Endodermal cell (in vitro differentiated cells): ENCODE measurements around the genes FREY1, CHRM4 and HARBI1.

DNA sequence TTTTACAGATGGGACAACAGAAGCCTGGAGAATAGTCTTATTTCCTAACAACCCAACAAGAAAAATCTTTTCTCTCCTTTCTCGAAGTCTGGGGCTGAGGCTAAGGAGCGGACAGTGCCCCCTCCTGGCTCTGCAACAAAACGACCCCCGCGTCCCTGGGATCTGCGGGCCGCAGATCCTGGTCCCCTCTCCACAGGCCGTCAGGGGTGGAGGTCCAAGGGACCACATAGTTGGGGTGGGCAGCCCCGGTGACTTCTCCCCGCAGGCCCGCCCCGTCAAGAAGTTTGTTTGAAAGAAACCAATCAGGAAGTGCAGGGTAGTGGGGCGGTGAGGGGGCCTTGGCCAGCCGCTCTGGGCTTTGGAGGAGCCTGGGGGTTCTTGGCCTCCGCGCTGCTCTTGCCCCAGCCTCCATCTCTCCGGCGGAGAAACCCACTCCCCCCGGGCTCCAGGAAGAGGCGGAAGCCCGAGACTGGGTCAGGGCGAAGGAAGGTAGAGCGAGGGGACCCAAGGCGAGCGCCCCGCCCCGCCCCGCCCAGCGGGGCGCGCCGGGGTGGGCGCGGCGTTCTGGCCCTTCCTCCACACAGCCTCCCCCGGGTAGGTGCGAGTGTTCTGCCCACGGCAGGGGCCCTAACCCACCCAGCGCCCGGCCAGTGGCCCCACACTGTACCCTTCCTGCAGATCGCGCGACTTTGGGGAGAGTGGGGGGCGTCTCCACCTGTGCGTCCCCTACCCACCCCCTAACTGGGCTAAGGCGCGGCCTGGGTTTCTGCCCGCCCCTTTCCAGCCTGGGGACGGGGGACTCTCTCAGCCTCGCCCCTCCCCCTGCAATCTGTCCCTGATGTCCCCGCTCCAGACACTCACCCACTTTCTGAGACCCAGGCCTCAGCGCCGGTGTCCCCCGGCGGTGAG is 1.3 kb downstream of the TP53I11 start:
- PRO-cap, result bidirectional peak, plus-strand start at position 579 of the sequence, minus-strand start at position 471 of the sequence; bidirectional peak, plus-strand start at position 866 of the sequence, minus-strand start at position 743 of the sequence

DNA sequence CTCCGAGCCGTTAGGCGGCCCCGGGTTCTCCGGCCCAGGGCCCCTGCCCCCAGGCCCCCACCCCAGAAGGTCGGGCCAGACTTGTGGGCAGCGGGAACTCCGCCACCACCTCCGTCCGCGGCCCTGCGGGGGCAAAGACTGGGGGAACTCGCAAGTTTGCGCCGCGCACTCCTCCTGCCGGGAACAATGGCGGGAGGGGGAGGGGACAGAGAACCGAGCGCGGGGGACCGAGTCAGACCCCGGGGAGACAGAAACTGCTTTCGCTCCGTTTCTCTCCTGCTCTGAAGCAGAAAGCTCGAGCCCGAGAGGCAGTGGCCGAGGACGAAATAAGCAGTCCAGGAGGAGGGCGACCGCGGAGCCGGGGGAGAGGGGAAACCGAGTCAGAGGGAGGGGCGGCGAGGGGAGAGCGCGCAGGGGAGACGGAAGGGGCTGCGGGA is 644 bp downstream of the TP53I11 start:
- PRO-cap, result bidirectional peak, plus-strand start outside the sequence, minus-strand start at position 133 of the sequence

- PRO-cap, result no peak
Measured at GRCh38 chr11:45092114-45092434, 54.4 kb upstream of the PRDM11 start.

- PRO-cap, result no peak
Measured at GRCh38 chr11:45333074-45333398, 46.9 kb upstream of the SYT13 start.

DNA sequence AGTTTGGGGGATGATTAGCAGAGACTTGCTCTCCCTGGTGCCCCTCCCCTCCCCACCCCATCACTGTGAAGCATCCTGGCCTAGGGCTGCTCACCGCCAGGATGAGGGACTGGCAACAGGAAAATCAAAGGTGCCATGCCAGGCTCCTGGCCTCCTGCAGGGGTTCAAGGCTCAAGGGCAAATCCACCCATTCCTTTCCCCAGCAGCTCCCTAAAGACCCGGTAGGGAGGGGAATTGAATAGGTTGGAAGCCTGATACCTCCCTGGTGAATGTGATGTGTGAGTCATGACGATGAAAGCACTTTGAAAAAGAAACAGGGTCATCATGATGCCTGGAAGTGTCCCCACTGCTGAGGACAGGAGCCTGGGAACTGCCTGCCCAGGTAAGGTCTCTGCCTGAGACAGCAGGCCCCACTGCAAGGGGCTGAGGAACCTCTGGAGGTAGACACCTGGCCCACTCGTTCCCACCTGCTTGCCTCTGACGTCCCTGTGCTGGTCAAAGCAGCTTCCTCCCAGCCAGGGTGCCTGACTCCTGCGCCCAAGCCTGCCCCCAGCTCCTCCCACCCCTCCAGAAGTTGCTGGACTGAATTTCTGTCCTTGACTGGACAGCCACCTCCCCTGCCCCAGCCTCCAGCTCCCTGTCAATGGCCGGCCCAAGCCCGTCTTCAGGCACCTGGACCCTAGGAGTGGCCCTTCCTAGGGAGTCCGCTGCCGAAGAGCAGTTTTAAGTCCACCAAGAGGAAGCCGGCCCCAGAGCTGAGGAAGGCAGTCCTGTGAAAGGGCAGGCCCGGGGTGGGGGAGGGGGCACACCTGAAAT is 1.6 kb downstream of the CHST1 start:
- PRO-cap, result no peak

- PRO-cap, result no peak
Measured at GRCh38 chr11:45871737-45872585, 13.5 kb upstream of the MAPK8IP1 start.

DNA sequence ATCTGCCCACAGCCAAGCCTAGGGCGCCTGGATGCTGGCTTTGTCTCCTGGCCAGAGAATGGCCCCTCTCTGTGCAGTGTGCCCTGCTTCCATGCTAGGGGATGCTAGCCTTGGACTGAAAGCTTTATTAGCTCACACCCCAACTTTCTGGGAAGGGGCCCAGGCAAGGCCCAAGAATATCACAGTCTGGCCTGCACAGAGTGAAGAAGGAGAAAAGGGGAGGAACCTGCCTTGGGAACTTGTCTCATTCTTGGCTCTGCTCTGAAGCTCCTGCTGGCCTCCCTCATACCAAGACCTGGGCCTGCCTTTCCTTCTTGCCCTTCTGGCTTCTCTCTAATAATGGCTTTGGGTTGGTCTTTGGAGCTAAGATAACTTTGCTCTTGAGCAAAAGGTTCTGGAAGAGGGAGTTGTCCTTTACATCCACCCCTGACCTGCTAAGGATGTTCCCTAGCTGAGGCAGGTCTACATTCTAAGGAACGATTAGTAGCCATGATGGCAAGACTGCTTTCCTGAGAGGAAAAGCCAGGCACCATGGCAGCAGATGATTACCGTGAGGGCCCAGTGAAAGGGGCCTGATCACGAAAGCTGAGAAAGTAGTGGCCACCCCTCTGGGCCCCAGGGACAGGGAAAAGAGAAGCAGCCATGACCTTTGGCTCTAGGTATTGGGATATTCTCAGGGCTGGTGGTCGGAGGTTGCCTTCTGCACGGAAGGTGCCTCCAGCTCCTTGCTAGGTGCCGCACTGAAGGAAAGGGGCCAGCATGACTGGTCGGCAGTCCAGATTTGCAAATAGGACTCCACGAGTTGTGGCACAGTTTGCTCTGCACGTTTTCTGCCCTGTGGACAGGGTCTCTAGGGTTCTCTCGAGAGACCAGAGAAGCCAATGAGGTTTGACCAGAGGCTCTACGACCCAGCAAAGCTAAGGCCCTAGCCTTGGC is 1.5 kb upstream of the MAPK8IP1 start:
- PRO-cap, result no peak

- PRO-cap, result no peak
Measured at GRCh38 chr11:45904154-45905212, 2.6 kb downstream of the FREY1 start.

DNA sequence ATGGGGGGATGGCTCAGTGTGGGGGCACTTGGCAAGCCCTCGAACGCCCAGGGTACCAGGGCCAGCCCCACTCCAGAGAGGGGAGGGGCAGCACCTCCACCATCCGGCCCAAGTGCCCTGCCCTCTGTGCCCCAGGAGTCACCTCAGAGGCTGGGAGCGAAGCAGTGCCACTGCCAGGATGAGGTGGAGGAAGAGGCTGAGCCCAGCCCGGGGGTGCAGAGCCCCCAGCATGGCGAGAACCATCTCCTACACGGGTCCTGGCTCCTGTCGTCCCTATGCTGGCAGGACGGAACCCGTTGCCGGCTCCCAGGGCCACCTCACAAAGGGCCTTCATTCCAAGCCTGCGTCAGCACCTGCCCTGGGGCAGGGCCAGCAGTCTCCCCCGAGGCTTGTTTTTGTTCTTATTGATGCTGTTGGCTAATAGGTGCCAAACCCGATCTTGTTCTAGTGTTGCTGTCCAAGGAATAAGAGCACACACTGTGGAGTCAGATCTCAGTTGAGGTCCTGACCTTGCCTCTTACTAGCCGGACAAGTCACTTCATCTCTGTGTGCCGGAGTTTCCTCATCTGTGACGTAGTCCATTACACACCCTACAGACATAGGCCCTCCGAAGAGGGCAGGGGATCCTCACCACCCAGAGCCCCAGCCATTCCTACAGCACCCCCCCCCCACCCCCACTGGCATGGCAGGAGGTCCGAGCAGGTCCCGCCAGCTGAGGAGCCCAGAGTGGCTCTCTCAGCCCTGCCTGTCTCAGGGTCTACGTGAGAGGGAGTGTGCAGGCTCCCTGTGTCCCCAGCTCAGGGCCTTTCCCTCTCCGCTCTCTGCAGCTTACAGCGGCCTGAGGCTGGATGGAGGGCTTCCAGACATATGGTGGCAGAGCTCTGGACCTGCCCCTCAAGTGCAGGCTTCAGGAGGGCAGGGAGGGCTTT is at the start of gene FREY1:
Gene FREY1, minus strand, starts transcription at position 269 of the 929 bp plus-strand sequence.
- PRO-cap, result no peak

DNA sequence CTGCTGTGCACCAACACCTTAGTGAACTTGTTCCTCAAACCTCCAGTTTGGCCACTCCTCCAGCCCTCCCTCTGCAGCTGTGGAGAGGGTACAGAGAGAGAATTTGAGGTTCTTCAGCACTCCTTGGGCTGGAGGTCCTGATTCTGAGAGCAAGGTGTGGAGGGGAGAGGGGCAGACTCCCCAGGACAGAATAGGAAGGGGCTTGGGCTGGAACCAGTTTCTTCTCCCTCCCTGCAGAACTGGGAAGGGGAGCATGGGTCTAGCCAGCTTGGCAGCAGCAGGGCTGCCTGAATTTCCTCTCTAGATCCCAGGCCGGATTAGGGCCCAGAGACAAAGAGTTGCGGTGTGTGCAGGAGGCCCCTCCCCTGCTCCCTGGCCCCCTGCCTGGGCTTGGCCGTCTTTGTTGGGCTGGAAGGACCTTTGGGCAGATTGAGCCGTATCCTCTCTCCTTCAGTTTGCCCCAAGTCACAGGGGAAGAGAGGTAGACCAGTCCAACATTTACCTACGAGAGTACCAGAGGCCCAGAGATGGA is 2.4 kb upstream of the PEX16 start:
- PRO-cap, result bidirectional peak, plus-strand start at position 397 of the sequence, minus-strand start at position 319 of the sequence

DNA sequence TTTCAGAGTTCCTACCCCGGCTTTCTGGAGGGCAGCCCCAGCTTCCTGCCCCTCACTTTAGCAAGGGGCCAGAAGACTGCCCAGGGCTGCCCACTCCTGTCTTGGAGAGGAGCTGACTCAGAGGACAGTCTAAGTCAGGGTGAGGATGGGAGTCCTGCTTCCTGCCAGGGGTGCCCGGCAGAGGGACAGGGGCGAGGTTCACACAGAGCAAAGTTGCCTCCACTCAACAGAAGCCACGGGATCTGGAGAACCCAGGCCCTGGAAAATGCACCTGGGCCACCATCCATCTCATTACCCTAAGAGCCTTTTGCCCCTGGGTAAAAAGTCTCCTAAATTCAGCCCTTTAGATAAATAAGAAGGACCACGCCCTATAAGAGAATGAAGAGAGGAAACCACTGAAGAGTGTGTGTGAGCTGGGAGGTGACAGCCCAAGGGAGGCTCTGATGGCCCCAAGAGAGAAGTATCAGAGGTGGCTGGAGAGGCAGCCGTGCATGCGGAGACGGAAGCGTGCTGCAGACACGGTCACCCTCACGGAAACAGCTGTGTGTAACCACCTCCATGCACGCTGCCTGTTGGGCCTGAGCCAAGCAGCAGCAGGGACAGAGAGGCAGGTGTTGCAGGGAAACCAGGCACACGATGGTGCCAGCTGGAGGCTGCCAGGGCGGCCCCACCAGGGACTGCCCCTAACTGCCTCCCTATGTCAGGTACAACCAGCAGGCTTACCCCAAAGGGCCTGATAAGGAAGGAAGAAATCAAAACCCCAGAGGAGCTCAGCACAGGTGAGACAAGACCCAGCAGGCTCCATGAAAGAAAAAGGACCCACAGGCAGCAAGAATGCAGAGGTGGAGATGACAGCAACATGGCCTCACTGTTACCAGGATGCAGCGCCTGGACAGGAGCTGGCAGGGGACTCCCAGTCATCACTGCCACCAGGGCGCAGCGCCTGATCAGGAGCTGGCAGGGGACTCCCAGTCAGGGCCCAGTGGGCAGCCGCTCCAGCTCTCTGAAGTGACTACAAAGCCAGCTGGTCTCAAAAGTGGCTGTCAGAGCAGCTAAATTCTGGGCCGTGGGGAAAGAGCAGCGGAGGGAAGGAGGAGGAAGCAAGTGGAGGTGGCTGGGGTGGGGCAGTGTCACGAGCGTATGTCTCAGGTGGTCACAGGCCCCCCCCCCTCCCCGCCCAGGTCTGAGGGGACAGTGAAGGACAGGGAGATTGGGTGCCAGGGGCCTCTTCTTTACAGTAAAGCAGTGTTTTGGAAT is 7.7 kb downstream of the LARGE2 start:
- PRO-cap, result no peak

GRCh38 chr11:46238088-46238926 is 39.2 kb upstream of the CREB3L1 start:
- PRO-cap, result unidirectional peak, minus-strand start at chr11:46238292

DNA sequence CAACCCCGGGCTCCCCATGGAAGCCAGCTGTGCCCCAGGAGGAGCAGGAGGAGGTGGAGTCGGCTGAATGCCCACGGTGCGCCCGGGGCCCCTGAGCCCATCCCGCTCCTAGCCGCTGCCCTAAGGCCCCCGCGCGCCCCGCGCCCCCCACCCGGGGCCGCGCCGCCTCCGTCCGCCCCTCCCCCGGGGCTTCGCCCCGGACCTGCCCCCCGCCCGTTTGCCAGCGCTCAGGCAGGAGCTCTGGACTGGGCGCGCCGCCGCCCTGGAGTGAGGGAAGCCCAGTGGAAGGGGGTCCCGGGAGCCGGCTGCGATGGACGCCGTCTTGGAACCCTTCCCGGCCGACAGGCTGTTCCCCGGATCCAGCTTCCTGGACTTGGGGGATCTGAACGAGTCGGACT is 339 bp downstream of the CREB3L1 start:
- PRO-cap, result no peak

DNA sequence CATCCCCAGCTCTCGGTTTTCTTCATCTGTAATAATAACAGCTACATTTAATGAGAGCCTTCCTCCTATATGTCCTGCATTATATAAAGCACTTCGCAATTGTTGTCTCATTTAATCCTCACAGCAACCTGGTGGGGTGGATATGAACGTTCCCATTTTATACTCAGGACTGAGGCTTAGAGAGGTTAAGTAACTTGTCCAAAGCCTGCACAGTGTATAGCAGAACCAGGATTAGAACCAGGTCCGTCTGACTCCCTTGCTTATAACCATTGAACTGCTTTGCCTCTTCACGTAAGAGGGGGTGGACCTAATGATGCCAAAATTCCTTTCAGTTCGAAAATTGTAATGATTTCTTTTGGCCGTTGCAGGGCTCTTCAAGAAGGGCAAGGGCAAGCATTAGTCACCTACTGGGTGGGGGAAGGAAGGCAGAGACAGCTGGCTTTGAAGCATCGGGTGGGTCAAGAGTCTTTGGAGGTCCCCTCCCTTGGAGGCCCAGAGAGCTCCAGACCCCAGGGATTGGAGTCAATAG is 13.9 kb downstream of the CREB3L1 start:
- PRO-cap, result no peak

- PRO-cap, result no peak
Measured at GRCh38 chr11:46299062-46299500, 21.6 kb downstream of the CREB3L1 start.

DNA sequence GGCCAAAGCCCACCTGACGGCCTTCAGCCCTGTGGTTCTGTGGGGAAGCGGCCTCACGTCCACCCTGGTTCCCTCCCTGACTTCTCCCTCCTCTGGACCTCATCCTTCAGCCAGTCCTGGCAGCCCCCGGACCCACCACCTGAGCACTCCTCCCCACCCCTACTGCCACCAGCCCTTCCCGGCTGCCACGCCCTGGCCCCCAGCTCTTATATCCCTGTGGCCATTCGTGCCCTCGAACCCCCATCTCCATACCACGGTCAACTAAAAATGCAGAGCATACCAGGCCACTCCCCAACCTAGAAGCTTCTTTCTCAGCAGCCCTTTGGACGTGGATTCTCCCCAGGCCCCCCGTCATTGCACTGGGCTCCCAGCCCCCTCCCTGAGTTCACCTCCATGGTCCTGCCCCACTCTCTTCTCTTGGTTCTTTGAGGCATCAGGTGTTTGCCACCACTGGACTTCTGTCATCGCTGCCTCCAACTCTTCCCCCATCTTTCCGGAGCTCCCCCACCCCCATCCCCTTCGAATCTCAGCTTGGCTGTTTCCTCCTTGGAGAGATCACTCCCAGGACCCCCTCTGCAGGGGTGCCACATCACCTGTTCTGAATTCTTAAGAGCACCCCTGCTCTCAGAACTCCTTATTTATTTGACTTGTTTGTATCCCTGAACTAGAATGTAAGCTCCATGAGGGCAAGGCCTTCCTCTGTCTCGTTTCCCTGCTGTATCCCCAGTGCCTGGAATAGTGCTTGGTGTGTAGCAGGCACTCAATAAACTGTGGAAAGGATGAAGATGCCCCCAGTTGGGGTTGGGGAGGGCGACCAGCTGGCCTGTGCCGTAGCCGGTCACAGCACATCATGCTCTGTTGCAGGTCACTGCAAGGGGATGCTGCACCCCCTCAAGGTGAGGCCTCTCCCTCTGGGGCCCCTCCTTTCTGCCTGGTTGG is 3.9 kb upstream of the MDK start:
- PRO-cap, result no peak

DNA sequence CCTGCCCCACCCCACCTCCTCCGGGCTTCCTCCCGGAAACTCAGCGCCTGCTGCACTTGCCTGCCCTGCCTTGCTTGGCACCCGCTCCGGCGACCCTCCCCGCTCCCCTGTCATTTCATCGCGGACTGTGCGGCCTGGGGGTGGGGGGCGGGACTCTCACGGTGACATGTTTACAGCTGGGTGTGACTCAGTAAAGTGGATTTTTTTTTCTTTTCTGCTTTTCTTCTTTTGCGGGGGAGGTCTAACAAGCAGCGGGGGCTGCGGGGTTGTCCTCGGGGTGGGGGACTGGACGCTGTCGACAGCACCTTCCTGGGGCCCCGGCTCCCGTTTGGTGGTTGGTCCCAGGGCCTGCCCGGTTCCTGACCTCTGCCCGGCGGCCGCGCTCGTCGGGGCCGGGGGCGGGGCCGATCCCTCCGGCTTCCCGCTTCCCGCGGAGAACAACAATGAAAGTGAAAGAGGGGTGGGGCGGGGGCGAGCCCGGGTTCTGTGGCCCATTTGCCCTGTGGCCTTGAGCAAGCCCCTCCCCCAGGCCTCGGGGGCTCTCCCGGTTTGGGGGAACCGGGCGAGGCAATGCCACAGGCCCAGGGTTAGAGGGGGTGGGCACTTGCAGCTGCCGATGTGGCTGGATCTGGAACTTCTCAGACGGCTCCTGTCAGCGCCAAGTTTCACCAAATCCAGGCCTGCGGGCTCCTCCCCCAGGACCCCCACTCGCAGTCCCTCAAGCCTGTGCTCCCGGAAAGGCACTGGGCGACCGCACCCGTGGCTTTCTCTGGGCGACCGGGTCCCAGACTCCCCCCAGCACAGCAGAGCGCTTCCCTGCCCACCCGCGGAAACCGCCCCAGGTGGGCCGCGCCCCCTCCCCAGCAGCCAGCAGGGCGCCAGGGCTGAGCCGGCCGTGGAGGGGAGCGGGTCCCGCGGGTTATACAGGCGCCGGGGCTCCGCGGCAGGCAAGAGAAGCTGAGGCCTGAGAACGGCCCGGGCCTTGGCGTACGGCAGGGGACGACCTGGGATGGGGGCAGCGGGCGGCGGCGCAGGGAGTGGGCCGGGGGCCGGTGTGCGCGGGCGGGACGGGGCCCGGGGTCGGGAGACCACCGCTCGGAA is 777 bp upstream of the MDK start:
- PRO-cap, result bidirectional peak, plus-strand start at position 603 of the sequence, minus-strand start at position 330 of the sequence; bidirectional peak, plus-strand start at position 922 of the sequence, minus-strand start at position 636 of the sequence

DNA sequence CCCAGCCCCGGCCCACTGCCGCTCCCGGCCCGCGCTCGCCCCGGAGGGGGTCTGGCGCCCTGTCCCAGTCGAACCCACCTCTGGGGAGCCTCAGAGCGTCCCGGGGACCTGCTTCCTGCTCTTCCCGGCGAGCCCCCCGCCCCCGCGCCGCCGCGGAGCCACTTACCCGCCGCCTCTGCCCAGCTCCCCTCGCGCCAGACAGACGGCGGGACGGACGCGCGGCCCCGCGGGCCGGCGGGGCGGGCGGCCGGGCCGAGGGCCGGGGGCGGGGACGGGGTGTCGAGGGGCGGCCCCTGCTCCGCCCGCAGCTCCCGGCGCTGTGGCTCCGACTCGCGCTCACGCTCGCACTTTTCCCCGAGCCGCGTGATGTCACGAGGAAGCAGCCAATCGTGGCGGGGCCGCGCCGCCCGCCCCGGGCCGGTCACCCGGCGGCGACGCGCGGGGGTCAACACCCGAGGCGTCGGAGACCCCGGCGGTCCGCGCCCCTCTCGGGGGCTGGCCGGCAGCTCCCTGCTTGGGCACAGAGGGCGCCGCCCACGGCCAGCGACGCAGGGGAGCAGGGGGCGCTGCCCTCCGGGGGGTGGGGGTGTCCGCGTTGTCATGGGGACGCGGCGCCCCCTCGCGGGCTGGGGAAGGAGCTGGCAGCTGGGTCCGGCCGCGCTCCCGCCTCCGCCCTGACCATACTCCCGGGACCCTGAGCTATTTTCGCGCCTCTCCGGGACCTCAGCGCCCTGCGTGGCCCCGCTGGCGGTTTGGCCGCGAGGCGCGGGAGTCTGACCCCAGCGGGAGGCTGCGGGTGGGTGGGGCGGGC is at the start of gene CHRM4:
Gene CHRM4, minus strand, starts transcription at position 324 of the 811 bp plus-strand sequence.
- PRO-cap, result bidirectional peak, plus-strand start at position 448 of the sequence, minus-strand start at position 324 of the sequence

DNA sequence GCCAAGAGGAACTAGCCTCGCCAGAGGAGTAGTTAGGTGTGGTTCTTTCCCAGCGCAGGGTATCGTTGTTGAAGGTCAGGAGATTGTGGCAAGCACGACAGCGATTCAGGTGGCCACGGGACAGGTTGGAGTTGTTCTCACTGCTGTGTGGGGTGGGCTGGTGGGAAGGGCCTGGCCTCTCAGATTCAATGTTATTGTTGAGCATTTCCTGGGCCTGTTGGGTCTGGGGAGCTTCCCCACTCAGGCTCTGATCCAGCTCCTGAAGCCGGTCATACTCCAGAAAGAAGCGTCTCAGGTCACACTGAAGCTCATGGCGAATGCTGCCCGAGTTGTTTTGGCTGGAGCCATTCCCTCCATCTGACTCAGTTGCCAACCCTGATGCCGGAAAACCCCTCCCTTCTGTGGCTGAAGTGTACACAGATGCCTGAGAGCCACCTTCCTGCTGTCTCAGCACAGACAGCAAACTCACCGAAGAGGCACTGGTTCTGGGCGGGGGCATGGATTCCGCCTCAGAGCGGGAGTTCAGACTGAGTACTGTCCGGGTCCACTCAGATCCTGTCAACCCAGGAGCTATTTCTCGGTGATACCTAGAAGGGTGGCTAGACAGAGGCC is 51.5 kb downstream of the AMBRA1 start:
- PRO-cap, result no peak

DNA sequence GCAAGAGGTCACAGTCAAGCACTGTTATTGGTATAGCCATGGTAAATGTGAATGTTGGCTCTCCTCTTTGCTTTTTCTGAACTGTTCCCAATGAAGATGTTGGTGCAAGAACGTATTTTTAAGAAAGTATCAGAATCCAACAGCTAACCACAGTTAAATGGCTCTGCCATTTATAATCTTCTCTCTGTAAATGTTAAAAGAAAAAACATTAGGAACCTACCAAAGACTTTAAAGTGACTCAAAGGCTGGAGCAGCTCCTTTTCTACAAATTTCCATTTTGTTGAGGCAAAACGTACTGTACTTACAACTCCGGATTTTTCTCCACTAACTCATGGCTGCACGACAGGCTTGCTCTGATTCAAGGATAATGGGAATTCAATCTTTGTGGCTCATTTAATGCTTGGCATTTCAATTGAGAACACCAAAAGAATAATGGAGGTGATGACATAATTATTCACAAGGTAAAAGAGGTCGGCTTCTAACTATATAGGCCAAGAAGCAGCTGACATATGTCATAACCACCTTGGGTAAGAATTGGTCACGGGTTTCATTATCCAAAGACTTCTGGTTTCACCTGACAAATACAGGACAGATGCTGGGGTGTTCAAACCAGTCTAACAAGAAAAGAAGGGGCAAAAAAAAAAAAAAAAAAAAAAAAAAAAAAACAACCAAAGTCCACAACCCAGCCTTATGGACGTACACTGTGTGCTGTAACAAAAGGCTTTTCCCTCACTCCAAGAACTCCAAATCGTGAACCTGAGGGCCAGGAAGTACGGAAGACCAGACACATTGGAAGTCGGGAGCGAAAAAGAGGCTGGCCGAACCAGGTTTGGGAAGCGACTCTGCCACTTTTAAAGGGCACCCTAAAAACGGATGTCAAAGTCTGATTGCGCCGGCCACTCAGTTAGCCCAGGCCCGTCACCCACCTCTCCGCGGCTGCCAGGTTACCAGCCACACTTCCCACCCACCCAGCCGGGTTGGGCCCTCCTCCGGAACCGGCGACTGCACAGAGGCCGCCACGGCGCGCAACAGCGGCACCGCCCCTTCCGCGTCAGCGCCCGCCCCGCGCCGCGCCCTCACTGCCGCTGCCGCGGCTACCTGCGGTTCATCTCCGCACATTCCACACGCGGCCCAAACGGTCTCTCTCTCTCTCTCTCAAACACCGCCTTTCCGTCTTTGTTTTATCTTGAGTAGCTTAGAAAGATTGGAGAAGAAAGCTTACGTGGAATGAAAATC is at the start of gene HARBI1:
Gene HARBI1, minus strand, starts transcription at position 1,030 of the 1,236 bp plus-strand sequence.
- PRO-cap, result bidirectional peak, plus-strand start at position 1,108 of the sequence, minus-strand start at position 938 of the sequence